AG04450 (cell line): ENCODE measurements around a stretch of chr15.

DNA sequence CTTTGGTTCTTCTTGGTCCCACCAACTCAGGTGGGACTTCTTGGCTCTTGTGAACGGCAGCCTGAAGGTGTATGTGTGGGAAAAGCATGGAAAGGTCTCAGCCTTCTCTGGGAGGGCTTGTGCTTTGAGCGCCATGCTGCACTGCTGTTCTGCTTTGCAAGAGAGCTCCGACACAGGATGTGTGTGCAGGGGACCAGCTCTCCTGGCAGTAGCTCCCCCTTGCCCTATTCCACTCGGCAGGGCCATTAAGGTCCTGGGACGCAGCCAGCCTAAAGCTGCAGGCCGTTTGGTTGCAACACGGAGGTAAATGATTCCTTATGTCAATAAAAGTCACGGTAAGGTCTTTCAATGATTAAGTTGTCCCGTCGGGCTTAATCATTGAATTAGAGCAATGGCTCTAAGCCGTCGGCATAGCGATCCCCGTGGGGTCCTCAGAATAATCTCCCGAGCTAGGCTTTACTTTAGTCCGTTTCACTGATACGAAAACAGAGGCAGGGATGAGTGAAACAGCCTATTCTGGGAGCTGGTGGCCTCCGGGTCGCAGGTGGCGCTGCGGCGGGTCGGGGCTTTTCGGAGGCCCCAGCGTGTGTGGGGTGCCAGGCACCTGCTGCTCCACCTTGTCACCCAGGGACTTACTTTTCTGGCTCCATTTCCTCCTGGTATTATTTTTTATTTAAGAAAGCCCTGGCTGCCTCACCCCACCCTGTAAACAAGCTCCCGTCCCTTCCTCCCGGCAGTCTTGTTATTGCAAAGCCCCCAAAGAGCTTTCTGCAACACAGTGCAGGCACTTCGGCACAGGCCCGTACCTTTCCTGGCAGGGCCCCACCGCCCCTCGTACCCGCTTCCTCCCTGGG is 525.2 kb downstream of the OCA2 start:
- CAGE, long polyA plus RNA: no peak
- RRBS: no CpG with 5 or more reads among the region's 32 CpGs

DNA sequence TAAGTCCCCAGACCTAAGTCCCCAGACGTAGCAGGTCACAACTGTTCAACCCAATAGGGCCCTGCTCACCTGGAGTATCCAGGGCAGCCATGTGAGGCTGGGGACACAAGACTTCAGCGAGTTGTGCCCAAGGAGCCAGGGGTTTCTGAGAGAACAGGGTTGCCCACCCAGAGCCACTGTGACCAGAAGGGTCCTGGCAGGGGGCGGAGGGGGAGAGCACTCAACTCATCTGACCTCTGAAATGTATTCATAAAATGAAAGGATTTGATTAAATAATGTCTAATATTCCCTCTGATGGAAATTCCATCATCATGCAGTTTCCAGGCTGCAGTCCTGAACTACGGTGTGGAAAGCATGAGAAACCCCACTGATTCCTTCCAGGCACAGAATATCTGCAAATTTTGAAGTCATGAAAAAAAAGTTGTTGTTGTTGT is 197.3 kb downstream of the OCA2 start:
- CAGE, long polyA plus RNA: no peak
- RRBS: no CpG with 5 or more reads among the region's 4 CpGs

DNA sequence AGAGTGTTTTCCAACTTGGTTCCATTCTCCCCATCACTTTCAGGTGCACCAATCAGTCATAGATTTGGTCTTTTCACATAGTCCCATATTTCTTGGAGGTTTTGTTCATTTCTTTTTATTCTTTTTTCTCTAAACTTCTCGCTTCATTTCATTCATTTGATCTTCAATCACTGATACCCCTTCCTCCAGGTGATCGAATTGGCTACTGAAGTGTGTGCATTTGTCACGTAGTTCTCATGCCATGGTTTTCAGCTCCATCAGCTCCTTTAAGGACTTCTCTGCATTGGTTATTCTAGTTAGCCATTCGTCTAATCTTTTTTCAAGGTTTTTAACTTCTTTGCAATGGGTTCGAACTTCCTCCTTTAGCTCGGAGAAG is 60.2 kb upstream of the OCA2 start:
- CAGE, long polyA plus RNA: no peak
- RRBS: no CpG with 5 or more reads among the region's 6 CpGs

GRCh38 chr15:29657320-29657594 is 86.5 kb upstream of the ENTREP2 start:
- CAGE, long polyA plus RNA: no peak
- RRBS: no CpG with 5 or more reads among the region's 8 CpGs

DNA sequence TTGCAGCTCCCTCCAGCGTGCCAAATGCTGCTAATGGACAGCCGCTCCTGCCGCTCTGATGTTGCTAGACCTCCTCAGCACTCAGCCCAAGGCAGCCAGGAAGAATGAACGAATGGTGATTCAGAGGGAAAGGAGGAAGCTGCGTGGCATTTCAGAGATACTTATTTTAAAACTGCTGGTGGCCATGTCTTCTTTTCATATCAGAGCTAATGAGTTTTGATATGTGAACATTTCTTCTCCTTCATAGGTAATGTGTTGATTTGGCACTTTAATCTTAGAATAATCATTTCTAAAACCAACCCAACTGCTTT is 106.3 kb upstream of the ENTREP2 start:
- CAGE, long polyA plus RNA: no peak
- RRBS: no CpG with 5 or more reads among the region's 5 CpGs

GRCh38 chr15:29678016-29678637 is 107.3 kb upstream of the ENTREP2 start:
- CAGE, long polyA plus RNA: no peak
- RRBS: no CpG with 5 or more reads among the region's 8 CpGs

DNA sequence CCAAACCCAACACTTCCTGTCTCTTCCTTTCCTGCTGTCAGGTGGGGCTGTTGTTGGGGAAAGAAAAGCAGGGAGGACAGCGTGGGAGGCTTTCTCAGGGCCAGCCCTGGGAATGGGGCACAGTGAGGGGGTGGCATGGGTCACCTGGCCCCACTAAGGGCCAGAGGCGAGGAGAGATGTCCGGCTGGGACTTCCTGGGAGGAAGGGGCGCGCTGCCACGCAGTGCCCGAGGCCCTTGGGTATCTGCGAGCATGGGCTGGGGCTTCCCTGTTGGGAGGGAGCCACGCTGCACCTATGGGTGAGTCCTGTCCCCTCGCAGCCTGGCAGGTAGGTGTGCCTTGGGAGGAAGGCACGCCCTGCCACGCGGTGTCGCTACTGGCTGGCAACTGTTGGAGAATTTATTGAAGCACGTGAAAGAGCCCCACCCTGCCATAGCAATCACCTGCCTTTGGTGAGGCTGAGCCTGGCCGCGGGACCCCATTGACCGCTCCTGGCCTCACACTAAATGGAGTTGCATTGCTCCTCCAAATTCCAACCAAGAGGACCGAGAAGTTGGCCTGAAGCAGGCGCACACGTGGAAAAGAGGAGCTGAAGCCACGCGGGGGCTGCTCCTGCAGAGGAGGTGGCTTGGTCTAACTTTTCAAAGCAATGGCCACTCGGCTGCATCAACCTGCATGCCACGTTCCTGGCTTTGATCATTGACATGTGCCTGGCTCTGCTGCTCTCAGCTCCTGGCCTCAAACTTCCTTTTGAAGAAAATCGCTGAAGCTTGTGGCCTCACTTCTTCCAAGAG is 117.2 kb upstream of the ENTREP2 start:
- CAGE, long polyA plus RNA: no peak
- RRBS: no CpG with 5 or more reads among the region's 26 CpGs

- CAGE, long polyA plus RNA: no peak
- RRBS: no CpG with 5 or more reads among the region's 4 CpGs
Measured at GRCh38 chr15:29791817-29792980, 30.1 kb downstream of the TJP1 start.

DNA sequence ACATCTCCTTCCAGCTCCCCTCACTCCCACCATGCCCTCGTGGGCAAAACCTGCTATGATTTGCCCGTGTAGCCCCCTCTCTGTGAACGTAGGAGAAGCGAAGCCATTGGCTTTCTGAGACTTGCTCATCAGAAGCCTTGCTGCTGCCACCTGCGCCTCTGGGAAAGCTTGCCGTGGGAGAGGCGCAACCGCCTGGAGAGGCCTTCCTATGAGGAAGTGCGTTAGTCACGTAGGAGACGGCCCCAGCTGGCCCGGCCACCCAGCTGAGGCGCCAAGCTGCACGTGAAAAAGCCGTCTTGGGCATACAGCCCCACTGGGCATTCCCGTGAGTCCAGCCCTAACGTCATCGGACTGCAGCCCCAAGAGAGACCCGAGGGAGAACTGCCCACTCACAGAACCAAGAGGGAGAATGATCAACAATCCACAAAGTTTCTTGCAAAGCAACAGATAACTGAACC is 49.1 kb upstream of the TJP1 start:
- CAGE, long polyA plus RNA: no peak
- RRBS: no CpG with 5 or more reads among the region's 19 CpGs

- CAGE, long polyA plus RNA: no peak
- RRBS: no CpG with 5 or more reads among the region's 3 CpGs
Measured at GRCh38 chr15:29883075-29883521, 60.8 kb upstream of the TJP1 start.

DNA sequence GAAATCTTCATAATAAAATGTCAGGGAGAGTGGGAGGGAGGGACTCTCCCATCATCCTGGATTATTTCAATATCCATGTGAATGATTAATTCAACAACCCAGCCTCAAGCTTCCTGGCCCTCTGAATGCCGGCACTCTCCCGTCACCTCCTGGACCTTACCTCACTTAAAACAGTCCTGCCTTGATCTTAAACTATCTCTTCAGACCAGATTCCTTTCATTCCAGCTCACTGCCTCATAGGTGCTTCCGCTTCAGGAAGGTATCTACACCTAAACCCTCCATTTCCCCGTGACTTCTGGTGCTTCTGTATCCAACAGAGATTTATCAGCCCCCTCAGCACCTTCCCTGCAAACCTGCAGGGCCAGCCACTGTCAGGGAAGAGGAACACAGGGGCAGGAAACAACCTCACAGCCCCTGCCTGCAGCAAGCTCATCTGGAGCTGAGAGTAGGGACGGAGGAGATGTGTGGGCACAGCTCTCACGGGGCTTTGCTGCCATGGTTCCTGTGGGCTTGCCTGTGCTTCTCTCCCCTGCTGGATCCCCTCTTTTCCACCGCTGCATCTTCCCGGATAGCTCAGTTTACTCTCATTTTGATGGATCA is 98.9 kb upstream of the TJP1 start:
- CAGE, long polyA plus RNA: no peak
- RRBS: no CpG with 5 or more reads among the region's 8 CpGs

- CAGE, long polyA plus RNA: no peak
- RRBS: no CpG with 5 or more reads among the region's 6 CpGs
Measured at GRCh38 chr15:30484340-30484730, 67.5 kb upstream of the GOLGA8Q start.

DNA sequence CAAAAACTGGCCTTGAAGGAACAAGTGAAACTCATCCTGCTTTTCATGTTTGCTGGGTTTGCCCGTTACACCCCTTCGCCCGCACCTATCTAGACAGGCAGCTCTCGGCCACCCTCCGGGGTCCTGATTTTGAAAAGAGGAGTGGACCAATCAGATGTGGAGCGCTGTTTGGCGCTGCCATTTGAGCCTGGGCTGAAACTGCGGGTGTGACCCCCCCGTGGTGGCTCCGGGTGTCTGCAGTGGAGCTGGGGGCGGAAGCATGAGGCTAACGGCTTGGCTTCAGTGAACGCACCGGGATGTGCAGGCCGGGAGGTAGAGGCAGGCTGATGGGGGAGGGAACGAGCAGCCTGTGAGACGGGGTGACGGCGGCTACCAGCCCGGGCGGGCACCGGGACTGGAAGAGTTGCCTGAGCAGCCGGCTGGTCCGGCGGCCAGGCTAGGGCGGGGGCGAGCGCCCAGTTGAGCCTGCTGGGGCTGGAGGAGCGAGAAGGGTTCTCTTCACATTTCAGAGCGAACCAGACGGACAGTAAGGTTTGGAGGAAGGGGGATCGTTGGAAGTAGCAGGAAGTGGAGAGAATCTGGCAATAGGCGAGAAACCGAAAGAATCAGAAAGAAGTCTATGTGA is 22.2 kb downstream of the GOLGA8H start:
- CAGE, long polyA plus RNA: no peak
- RRBS: 2% methylated on average over 4 of the region's 34 CpGs

DNA sequence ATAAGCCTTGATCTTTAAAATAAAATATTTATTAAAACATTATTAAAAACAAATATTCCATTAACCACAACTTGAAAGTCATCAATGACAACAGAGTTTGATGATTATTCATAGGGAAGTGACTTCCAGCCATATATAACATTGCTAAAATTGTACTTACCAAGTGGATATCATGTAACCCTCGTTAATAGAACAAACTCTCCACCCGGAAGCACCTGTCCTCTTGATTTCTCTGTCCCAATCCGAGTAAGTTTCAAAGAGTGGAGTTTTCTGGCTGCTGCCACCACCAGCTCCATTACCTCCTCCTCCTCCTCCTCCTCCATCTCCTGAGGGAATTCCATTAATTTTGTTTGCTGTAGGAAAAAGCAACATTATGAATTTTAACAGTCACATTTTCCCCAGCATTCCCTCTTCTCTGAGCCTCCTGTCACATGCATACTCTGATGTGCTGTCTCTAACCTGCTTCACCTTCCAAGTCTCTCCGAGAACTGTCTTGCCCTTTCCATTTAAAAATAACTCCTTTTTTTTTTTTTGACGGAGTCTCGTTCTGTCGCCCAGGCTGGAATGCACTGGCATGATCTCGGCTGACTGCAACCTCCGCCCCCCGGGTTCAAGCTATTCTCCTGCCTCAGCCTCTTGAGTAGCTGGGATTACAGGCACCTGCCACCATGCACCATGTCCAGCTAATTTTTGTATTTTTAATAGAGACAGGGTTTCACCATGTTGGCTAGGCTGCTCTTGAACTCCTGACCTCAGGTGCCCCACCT is 30.5 kb downstream of the MTMR10 start:
- CAGE, long polyA plus RNA: no peak
- RRBS: no CpG with 5 or more reads among the region's 10 CpGs

DNA sequence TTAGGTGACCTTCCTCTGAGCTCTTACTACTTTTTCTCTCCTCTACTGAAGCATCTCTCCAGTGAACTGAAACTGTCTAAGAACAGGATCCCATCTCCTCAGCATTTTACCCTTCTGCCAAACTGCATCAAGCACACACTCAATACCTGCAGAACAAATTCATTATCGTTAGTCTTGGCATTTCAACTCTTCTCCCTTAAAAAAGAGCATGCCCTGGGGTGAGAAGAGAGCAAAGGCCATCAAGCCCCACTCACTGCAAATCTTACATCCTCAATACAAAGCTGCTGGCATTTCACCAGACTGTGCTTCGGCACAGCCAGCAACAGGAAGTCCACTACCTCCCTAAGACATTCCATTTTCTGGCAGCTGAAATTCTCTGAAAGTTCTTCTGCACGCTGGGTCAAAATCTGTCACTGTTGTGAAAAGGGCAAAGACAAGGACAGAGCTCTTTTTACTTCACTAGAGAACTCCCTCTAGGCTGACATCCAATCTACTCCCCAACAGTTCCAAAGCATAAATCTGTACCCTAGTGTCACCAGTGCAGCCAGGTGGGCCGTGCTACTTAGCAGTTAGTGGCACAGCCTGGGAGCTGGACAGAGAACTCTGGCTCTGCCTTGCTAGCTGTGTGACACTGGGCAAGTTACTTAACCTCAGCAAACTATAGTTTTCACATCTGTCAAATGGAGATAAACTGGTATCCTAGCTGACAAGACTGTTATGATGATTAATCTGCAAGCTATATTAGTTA is 6.3 kb downstream of the MTMR10 start:
- CAGE, long polyA plus RNA: no peak
- RRBS: no CpG with 5 or more reads among the region's 4 CpGs

DNA sequence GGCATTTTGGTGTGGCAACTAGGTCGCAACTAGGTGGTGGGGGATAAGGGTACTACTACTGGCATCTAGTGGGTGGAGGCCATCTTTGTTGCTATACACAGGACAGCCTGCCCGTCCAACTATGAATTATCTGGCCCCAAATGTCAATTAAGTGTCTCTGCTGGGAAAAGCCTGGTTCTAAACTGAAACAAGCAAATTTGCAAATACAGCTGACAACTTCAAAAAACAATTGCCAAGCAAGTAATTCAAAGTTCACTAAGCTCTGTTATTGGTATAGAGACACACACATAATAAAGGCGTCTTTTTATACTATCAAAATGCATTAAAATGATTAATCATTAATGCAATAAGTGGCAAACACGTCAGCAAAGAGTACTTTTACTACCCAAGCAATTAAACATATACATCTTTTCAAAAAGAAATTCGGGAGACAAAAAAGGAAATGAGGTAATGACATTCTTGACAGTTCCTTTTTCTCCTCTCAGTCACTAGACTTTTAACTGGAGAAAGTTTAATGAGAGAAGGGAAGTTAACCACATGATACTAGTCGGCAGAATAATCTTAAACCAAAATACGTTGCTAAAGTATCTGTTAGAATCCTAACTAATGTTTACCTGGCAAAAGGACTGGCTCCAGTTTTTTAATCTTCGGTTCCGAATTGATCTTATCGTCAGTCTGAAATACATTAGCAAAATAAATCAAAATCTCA is 1.1 kb downstream of the MTMR10 start:
- CAGE, long polyA plus RNA: no peak
- RRBS: no CpG with 5 or more reads among the region's 10 CpGs

DNA sequence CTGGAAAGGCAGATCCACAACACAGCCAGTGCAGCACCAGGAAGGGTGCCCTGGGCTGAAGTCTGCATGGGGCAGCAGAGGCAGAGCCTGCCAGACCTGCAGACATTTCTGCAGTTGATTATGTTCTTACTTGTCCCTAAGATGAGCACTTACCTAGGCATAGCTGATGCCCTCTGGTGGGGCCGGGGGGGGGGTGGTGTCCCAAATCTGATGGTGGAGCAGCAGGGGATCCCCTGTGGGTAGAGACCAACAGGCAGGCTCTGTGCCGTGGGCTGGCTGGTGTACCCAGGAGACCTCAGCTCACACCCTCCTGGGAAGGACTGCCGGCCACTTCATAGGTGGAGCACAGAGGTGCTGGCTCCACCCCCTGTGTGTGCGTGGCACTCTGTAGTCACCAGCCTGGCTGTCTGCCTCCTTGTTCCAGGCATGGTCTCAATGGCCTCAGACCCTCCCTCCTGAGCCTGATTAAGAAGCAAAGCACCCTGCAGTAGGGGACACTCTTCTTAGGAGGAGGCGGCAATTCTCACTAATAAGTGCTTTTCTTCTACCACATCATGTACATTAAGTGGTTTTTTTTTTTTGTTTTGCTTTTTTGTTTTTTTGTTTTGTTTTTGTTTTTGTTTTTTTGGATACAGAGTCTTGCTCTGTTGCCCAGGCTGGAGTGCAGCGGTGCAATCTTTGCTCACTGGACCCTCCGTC is 97.4 kb upstream of the KLF13 start:
- CAGE, long polyA plus RNA: no peak
- RRBS: no CpG with 5 or more reads among the region's 7 CpGs

GRCh38 chr15:31235979-31236227 is 90.7 kb upstream of the KLF13 start:
- CAGE, long polyA plus RNA: no peak
- RRBS: no CpG with 5 or more reads among the region's 6 CpGs

DNA sequence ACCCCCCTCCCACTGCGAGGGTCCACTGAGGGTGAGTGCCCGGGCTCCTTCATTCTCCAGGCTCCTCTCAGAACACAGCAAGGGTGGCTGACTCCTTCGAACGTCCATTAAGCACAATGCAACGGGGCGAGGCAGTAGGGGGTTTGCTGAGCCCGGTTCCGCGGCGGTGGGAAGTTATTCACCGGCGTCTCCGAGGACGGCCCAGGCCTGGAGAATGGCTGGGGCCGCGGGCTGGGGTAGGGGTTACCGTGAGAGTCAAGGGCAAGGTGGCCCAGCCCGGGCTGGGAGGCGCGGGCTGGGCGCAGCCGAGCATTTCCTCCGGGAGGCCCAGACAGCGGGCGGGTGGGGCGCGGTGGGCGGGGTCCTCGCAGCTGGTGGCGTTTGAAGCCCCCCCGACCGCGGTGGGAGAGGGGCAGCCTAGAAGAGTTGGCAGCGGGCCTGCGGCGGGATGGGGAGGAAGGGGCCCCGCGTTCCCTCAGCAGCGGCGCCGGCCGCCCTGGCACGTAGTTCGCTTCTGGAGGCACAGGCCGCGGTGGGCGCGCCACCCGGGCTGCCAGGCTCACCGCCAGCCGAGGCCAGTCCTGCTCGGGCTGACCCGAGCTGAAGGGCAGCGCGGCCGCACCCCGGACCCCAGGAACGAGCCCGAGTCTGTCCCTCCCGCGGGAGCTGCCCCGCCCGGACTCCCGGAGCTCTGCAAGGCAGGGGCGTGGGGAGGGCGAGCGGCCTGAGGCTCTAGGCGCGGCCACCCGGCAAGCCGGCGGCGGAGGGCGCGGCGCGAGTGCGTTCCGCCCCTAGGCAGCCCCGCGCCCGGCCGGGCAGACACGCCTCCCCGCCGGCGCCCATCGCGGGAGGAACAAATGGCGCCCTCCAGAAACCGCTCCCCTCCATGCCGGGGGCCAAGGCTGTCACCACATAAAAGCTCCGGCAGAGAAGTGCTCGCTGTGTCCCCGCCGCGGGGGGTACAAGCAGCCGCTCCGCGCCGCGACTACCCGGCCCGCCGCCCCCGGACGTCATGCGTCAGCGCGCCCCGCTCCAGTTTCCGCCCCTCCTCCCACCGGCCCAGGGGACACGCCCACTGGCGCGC is 829 bp upstream of the KLF13 start:
- CAGE, long polyA plus RNA: no peak
- RRBS: 2% methylated on average over 85 of the region's 116 CpGs

- CAGE, long polyA plus RNA: no peak
- RRBS: no CpG with 5 or more reads among the region's 8 CpGs
Measured at GRCh38 chr15:31330770-31331375, 4.2 kb downstream of the KLF13 start.